Colon Carcinoma Metastatic in the Lung (tissue), 2 donors: ENCODE measurements around the gene SIRPG.

DNA sequence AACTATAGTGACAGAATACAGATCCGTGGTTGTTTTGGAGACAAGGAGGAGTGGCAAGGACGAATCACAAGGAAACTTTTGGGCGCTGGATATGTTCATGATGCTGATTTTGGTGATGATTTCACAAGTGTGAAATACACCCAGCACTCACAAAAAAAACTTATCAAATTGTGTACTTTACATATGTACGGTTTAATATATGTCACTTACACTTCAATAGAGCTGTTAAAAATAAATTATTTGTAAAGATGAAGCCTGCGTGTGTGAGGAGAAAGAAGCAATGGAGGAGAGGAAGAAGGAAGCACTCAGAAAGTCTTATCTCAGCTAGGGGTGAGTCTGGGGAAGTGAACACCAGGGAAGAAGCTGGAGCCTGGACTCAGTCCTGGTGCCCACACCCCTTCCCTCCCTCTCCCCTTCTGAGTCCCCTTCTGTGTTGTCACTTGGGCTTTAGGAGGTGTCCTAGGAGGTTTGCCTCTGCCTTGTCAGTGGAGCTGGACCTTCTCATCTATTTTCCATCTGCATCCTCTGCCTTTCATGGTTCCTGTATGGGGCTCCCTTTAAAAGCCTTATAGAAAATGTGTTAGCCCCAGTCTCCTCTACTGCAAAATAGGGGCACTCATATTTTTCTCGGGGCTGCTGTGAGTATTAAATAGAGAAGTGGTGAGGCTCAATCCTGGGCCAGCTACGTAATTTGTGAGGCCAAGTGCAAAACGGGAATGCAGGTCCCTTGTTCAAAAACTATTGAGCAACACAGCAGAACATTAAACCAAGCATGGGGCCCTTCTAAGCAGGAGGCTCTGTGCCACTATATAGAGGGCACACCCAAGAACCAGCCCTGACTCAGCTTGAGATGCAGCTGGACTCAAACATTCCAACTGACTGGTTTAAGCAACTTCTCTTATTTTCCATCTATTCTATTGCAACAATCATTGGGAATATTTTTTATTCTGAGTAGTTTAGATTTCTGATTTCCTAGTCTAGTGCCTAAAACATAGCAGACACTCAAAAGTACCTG is 1.8 kb downstream of the SIRPB2 start:
- PRO-cap, 2 experiments = no peak in any of the 2 experiments

- PRO-cap, 2 experiments = no peak in any of the 2 experiments
These were observed 2.4 kb upstream of the SIRPB2 start for GRCh38 chr20:1493570-1493980.

DNA sequence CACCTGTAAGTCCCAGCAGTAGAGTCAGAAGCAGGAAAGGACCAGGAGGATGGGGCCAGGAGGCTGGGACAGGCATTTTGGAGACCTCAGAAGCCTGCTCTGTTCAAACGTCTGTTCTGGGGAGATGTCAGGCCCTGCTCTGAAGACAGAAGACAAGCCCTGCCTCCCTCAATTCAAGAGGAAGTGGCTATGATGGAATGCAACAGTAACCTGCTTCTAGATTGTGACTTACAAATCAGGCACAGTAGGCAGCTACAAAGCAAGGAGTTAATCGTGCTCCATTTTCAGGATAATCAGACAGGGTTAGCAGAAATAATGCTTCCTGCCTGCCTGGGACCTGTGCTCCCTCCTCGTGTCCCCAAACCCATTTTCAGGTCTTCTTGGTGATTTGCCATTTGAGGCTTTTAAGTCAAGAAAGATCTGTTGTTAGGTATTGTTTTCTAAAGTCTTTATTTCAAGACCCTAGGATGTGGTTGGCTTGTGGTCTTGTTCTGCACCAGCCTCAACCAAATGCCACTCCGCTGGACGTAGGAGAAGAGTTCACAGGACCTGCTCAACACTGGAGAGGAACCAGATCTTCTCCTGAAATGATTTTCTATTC is at the start of gene SIRPG:
TSS of gene SIRPG (minus strand) at position 141 of the 601 bp plus-strand sequence.
- PRO-cap, 2 experiments = peak in 2 of 2 experiments; most common minus-strand start position 141 of the sequence (in 2)

DNA sequence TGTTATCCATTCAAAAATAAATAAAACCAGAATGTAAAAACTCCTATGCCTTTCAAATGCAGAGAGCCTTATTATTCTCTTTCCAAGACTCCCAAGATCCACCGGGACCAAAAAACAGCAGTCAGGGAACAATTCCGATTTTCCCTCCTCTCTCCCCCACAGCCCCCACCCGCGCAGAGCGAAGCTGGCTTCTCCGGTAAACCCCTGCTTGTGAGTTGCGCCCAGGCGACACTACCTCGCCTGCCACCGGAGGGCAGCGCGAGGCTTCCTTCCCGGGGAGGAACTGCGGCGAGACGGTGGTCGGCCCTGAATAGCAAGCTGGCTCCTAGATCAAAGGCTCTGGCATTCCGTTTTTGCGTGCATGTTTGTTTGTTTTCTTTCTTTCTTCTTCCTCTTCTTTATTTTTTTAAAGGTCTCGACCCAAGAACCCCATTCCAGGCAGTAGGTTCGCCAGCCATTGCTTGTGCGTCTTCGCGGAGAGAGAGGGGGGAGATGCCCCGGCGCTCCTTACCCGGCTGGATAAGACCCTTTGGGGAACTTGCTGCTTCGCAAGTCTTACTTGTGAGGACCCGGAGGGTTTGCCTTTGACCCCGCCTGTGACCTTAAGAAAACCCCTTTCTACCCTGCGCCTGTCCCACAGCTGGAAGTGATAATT is 92.8 kb upstream of the SIRPA start:
- PRO-cap, 2 experiments = no peak in any of the 2 experiments

DNA sequence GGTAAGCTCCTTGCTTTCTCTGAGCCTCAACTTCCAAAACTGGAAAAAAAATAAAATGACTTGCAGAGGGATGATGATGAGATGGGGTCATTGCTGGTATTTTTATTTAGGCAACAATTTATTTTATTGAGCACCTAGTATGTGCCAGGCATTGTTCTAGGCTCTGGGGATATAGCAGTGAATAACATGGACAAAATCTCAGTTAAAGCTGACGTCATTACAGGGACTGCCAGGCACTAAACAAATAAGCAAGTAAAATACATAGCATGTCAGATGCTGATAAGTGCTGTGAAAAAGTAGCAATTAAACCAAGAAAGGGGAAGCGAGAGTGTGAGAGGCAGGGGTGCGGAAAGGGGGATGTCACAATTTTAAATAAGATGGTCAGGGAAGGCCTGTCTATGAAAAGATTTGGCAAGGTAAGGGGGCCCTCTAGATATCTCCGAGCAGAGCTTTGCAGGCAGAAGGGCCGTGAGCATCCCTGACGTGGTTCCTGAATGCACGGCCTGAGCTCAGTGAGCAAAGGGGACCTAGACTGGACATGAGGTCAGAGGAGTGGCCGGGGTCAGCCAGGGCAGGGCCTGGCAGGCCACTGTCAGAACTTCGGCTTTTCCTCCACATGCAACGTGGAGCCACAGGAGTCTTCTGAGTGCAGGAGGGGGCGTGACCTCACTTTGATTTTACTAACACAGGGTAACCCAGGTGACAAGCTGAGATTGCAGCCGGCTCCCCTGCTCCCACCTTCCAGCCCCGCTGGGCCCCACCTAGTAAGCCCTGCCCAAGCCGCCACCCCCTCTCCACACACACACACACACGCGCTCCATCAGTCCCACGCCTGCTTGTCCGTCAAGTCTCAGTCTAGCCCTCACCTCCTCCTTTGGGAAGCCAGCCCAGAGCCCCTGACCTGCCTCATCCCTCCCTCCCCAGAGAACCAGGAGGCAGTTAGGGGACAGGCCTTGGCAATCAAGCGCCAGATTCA is 24.2 kb upstream of the SIRPA start:
- PRO-cap, 2 experiments = no peak in any of the 2 experiments

DNA sequence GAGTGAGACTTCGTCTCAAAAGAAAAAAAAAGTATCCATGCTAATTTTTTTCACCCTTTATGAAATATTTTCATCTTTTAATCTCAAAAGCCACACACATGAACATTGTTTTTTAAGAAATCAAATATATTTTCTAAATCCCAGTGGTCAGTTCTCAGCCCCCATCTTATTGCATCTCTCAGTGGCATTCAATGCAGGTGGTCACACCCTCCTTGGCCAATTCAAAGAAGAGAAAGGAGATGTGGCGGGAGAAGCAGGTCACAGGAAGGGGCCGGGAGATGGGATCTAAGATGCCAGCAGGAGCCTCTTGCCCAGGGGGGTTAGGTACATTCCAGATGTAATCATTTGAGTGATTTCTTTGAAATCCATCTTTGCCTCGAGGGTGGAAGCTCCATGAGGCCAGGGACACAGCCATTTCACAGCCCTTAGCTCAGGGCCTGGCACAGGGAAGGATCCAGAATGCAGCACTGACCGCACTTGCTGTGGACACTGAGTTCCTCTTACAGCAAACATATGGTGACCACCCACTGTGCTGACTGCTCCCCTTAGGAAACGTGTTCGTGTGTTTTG is 14.6 kb downstream of the SIRPA start:
- PRO-cap, 2 experiments = no peak in any of the 2 experiments

DNA sequence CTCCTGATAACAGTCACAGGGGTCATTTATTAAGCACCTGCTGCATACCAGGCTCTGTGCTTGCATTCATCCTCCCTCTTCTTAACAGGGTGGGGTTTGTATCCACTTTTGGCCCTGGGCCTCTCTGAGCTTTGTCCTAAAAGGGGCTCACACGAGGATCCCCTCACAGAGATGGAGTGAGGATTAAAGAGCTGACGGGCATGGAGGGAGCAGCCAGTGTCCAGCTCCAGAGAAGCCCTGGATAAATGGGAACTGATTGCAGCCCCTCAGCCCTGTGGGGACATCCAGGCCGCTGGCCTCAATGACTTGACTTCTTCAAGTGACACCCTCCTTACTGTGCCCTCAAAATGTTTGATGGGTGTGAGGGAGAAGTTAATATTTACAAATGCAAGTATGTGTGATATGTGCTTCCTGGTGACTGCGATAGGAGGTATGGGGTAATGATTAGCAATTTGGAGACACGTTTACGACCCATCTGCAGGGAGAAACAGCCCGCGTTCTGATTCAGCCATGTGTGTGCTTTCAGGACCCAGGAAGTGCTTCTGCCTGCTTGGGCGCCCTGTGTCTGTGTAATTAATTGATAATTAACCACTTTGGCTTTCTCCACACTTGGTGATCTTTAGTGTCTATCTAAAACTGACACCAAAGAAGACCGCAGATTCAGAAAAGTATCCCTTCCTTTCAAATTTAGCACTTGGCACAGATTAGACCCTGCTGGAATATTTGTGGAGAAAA is 24.9 kb downstream of the SIRPA start:
- PRO-cap, 2 experiments = no peak in any of the 2 experiments

GRCh38 chr20:1946573-1947681 is 46.9 kb downstream of the PDYN start:
- PRO-cap, 2 experiments = peak in 1 of 2 experiments; most common plus-strand start chr20:1946920 (in 1); most common minus-strand start chr20:1946706 (in 1)

- PRO-cap, 2 experiments = peak in 2 of 2 experiments; most common plus-strand start chr20:2102938 (in 2); most common minus-strand start chr20:2103265 (in 2)
These were observed 1.2 kb downstream of the STK35 start for GRCh38 chr20:2102492-2103557.

GRCh38 chr20:2118880-2119421 is 17.3 kb downstream of the STK35 start:
- PRO-cap, 2 experiments = no peak in any of the 2 experiments

DNA sequence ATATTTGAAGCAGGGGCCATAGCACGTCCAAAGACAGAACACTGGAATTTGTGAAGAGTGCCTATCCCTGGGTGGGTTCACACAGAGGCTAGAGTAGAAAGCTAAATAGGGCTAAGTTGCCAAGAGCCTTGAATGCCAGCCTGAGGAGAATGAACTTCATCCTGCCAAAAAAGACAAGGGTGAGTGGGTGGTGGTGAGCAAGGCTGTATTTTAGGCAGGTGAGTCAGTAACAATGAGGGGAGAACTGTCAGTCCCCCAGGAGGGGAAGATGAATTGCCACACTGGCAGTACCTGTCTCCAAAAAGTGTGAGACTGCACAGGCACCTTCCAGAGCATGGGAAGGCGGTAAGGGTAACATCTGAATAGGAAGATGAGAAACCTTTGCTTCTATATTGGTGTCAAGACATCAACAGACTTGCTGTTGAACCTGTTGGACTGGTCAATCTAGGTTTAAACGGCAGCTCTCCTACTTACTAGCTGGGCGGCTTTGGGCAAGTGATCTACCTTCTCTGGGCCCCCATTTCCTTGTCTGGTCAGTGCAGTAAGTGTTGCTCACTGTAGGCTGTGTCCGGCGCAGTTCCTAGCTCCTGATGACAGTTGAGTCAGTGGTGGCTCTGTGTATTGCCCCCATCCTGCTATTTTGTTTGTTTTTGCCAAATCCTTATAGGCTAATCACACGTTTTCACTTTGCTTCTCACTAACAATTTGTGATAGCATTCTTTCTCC is 30.9 kb downstream of the STK35 start:
- PRO-cap, 2 experiments = no peak in any of the 2 experiments

DNA sequence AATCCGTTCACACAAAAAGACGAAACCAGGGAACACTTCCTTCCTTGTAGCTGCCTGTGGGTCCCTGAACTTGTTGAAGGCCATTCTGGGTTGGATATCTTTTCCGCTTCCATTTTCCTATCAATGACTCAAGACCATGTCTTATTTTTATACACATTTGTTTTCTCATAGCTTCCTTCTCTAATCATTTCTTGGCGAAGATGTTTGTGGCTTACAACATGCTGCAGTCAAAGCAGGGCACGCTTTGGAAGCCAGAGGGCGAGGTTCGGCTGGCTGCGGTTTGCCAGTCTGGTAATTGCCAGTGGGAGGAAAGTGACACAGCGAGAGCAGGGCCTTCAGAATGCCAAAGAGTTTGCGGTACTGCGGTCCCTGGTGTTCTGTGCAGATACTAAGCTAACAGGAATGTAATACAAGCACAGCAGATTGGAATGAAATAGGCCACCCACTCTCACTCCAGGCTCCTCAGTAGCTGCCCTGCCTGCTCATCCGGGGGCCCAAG is 58.8 kb upstream of the TGM3 start:
- PRO-cap, 2 experiments = no peak in any of the 2 experiments

DNA sequence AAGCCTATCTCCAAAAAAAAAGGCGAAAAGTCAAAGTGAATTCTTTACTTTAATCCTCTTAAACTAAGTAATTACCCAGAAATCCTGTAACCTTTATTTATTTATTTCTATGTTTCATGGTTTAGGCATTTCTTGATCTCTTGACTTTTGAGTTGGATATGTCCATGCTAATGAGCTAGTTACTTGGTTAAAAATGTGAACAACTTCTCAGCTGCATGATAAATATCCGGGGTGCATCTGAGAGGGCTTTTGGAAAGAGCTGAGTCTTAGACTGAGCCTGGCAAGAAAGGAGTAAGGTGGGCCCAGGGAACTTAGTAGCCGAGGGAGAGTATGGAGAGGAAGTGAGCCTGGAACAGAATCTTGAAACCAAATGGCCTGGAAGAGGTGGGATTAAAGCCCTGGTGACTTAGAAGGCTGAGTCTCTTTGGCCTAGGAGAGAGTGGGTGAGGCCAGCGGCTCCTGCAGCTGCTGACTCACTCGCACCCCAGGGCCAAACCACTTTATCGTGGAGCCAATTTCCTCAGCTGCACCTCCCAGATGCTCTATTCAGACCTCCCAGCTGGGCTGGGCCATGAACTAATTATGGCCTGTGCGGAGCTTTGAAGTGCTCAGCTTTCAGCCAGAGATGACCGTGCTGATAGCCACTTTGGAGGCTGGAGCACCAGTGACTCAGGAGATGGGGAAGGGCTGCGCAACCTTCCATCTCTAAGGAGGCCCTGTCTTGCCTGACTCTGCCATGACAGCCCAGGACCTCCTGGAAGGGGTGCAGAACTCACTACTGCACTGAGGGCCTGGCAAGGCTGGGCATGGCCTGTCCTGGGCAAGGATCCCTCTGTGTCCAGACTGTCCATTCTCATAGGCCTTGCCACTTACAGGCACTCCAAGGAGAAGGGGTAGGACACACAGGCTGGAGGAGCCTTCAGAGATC is 19.2 kb downstream of the TGM3 start:
- PRO-cap, 2 experiments = no peak in any of the 2 experiments

GRCh38 chr20:2459419-2459641 is 11.3 kb downstream of the SNRPB start:
- PRO-cap, 2 experiments = no peak in any of the 2 experiments

- PRO-cap, 2 experiments = no peak in any of the 2 experiments
These were observed 6.9 kb downstream of the SNRPB start for GRCh38 chr20:2463304-2464469.

GRCh38 chr20:2654632-2655774 is 2.6 kb downstream of the NOP56 start:
- PRO-cap, 2 experiments = no peak in any of the 2 experiments

GRCh38 chr20:2657400-2658212 is 5.2 kb downstream of the NOP56 start:
- PRO-cap, 2 experiments = no peak in any of the 2 experiments

DNA sequence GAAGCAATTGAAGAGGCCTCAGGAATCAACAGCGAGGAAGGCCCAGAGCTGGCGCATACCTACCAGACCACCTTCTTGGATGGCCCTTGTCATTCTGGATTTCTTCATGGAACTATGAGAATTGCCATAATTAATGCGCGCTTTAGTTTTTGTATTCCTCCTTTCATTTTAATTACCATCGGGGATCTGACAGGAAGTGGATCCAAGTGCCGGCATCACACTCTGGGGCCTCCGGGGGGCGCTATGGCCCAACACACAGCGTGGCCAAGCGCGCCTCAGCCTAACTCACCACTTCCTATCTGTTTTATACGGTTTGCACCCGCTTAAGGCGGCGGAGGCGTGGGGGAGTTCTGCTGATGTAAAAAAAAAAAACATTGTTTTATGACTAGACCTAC is 4.7 kb upstream of the EBF4 start:
- PRO-cap, 2 experiments = no peak in any of the 2 experiments

DNA sequence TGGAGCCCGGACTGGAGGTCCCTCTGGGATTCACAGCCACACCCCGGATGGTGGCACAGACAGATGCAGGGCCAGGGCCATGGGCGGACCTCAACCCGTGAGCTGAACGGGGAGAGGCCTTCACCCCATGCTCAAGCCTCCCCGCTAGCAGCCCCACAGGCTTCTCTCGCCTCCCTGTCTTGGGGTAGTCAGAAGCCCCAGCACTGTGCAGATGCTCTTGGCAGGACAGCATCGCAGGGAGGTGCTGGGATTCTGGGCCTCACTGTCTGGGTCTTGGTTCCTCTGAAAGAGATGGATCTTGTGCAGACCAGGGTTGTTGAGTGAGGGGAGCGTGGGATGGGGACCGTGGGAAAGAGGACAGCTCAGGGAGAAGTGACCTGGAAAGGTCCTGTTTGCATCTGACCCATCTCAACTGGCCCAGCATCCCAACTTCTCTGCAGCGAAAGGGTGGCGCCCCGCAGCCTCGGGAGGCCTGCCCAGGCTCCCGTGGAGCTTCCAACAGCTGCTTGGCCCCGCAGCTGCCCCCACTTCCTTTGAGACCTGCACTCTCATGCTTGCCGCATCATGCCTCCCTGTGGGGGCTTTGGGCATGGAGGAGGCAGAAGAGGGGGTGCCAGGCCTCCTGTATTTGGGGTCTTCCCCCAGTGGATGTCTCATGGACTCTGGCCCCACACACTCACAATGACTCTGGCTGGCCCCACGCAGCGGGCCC is 41.0 kb downstream of the CPXM1 start:
- PRO-cap, 2 experiments = no peak in any of the 2 experiments

- PRO-cap, 2 experiments = no peak in any of the 2 experiments
These were observed 57.7 kb downstream of the PTPRA start for GRCh38 chr20:2930903-2931390.